ENCODE measurements around the genes SREBF1, MIEF2, FBXW10 and PRPSAP2.

DNA sequence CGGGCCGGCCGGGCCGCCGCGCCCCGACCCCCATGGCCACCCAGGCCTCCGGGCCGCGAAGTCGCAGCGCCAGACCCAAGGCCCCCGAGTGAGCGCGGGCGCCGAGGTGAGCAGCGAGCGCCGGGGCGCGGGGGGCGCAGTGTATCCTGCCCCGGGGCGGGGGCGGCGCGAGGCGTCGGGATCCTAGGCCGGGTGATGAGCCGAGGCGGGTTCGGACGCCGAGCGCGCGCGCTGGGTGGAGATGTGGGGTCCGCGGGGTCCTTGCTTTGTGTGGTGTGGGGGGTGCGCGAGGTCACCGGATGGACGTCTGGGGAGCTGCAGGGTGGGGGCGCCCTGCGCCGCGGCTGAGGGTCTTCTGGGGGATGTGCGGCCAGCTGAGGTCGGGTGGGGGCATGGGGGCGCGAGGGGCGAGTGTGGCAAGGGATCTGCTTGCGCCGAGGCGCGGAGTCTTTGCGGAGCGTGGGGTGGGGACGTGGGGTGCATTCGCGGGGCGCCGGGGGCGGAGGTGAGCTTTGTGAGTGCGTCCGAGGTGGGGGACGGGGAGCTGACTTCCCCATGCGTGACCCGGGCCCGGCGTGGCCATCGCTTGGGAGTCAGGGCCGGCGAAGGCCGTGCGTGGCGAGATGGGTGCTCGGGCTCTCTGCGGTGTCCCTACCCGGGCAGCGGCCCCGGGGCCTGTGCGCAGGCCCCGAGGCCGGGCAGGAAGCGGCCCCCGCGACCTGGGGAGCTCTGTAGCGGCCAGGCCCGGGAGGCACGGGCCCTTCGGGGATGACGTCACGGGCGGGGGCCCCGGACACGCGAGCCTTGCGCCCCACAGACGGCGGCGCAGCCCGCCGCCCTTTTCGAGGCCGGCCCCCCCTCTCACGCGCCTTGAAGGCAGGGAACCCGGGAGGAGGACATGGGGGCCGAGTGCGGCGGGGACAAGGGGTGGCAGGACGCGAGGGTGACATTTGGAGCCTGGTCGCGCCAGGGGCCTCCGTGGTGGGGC, 724 bp downstream of the RAI1 start:
- RRBS, result 1% methylated on average over 74 of the region's 120 CpGs

DNA sequence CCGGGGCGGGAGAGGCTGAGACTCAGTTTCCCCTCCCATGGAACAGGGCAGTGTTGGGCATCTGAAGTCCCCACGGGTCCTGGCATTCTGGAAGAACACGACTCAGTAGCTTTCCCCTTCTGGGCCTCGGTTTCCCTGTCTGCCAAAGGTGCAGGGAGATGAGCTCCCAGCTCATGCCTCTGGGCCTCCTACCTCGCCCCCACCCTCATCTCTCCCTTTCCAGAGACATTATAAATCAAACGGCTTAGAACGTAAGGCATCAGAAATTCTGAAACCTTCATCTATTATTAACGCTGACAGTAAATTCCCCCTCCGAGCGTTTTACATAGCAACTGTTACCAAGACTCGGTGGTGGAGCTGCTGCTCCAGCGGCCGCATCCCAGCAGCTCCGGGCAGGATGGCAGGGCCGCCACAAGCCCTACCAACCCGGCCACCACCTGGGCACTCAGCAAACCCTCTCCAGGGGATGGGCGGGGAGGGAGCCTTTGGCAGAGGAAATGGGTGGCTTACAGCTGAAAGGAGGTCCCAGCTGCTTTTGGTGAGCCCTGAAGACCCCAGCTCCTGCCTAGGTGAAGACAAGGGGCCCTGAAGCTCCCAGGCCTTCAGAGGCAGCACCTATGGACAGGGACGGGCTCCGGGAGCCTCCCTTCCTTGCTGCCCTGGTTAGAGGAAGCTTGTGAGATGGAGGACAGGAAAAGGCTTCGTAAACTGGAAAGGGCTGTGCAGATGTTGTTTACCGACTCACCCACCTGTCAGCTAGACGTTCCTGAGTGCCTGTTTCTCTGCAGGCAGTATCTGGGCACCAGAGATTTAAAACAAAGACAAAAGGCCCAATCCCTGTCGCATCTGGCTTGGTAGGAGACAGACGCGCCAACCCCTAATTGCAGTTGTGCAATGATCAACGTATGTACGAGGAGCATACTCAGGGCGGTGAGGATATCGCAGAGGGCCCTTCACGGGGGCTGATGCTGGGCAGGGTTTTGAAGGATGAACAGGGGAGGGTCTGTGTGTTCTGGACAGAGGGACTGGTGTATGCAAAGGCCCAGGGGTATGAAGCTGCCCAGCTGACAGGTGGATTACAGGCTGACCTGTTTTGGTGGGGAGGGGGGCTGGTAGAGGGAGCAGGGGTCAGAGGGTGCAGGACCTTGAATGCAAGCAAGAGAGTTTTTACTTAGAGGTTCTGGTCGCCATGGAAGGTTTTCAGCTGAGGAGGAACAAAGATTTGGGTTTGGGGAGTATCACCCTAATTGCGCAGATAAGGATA, 77.0 kb downstream of the RAI1 start:
- RRBS, result 100% methylated on average over 1 of the region's 33 CpGs

GRCh38 chr17:17761566-17762207, 75.1 kb downstream of the SREBF1 start:
- RRBS, result no CpG with 5 or more reads among the region's 7 CpGs

DNA sequence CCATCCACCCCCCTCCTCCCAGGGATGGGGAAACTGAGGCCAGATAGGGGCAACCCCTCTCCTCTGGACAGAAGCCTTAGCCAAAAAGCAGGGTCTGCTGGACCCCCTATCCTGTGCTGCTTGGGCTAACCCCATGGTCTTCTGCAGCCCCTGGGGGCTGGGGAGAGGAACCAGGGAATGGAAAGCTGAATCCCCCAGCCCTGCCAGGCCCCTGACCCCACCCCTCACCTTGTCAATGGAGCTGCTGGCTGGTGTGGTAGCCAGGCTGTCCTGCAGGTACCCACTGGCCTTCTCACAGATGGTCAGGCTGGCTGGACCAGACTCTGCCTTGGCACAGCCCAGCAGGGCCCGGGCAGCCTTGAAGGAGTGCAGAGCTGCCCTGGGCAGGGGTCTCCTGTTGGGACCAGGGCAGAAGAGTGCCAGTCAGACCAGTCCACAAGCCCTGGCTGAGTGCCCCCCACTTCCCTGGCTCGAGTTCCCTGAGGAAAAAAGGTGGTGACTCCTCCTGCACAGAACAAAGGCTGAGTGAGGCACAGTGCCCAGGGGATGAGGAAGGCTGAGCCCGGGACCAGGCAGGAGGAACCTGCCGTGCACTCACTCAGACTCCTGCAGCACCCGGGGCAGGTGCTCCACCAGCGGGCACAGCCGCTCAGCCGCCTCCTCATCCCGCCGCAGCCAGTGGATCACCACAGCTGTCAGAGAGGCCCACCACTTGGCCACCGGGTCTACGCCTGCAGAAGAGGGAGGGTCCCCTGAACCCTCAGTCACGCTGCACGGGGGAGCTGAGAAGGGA, 22.6 kb downstream of the SREBF1 start:
- RRBS, result 81% methylated on average over 7 of the region's 14 CpGs

DNA sequence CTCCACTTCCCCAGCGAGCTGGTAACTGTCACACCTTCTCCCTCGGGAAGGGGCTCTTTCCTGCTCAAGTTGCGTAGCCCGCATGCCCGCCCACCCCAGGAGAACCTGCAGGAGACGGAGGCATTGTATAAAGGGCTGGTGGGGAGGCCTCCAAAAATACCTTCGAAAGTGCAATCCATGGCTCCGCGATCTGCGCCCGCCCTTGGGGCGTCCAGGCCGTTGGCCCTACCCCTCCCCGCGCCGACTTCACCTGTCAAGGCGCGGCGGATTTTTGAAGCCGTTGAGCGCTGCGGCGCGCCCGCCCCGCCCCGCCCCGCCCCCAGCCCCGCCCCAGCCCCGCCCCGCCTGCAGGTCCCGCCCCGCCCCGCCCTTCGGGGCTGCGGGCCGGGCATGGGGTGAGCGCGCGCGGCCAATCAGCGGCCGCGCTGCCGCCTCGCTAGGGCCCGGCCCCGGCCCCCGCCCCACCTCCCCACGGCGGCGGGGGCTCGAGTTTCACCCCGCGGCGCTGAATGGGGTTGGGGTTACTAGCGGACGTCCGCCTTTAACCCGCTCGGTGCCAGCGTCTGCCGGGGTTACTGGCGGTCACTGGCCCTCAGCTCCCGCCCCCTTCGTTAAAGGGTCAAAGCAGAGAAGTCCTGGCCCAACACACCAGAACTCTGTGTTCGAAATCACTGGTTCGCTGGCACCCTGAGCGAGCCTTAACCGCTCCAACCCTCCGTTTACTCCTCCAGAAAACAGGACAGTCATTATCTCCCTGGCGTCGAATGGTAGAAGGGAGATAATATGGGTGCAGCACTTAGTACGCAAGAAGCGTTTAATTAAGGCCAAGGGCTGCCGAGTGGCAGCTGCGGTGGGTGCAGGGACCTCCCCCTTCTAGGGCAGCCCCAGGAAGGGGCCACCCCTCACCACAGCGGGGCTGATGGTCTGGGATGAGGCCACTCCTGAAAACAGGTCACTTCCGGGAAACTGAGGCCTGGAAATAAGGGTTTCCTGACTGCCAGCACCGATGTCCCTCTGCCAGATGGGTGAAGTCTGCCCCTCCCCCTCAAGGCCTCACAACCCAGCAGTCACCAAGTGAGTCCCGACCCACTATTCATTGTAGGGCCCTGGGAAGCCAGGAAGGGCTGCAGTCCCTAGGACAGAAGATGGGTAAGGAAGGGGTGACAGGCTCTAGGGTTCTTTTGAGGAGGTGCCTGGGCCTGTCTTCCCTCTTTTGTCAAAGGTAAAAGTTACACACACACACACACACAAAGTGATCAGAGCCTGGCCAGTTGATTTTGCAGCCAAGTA, 13.0 kb downstream of the SREBF1 start:
- RRBS, result 1% methylated on average over 21 of the region's 81 CpGs

GRCh38 chr17:17836457-17837277, at the start of gene SREBF1:
Gene SREBF1, minus strand, starts transcription at chr17:17836986.
- RRBS, result 1% methylated on average over 53 of the region's 95 CpGs

DNA sequence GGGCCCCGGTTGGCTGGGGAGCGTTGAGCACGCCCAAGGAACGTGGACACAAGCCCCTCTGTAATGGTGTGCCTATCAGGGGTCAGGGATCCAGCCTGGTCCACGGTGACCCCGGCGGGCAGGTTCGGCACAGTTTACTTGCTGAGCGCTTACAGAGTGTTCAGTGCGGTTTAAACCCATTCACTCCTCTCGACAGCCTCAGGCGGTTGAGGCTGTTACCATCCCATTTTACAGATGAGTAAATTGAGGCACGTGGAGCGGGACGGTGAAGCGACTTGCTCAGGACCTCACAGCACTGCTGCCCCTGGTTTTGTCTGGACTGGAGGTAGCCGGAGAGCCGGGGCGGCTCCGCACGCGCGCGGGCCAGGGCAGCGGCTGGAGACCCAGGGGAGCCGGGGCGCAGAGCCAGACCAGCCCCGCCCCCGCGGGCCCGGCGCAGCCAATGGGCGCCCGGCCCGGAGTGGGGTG, 3.0 kb upstream of the SREBF1 start:
- RRBS, result 2% methylated on average over 19 of the region's 35 CpGs

GRCh38 chr17:17840237-17840763, 3.5 kb upstream of the SREBF1 start:
- RRBS, result 1% methylated on average over 18 of the region's 38 CpGs

DNA sequence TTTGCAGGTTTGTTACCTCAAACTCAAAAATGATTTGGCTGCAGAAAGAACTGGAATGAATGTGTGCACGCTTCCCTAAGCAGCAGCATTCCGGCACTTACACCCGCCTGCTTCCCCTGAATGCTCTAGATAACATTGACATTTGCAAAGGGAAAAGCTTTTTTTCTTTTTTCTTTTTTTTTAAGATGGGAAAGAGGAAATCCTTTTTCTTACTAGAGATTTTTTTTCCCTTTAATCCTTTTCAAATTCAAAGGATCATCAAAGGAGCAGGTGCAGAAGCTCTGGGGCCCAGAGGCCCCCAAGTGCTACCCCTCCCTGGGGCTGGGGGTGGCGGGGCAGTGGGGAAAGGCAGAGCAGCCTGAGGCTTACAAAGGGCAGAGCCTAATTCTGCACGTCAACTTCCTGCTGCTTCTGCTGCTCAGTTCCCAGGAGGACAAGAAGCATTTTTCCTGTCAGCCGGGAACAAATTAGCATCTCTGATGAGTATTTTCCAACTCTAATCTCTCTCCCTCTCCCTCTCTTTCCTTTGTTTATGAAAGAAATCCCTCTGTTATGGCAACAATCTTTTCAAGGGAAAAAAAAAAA, 32.0 kb upstream of the SREBF1 start:
- RRBS, result no CpG with 5 or more reads among the region's 6 CpGs

DNA sequence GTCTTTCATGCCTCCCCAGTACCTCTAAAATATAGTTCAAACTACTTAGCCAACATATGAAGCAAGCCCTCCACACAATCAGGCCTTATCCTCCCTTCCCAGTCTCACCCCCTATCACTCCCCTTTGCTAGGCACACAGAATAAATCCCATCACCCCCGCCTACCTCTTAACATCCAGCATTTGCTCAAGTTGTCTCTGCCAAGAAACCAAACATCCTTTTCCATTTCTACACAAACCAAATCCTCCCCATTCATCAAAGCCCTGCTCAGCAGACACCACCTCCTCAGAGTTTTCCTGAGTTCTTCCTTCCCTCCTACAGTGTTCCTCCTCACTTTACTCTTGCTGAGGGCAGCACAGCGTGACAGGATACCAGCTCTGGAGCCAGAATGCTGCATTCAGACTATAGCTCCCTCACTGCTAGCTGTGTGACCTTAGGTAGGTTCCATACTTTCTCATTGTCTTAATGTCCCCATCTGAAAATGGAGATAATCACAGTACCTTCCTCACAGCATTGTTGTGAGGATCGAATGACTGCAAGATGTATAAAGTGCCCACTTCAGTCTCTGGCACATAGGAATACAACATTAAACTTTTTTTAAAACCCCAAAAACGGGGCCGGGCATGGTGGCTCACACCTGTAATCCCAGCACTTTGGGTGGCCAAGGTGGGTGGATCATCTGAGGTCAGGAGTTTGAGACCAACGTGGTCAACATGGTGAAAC, 6.8 kb downstream of the TOM1L2 start:
- RRBS, result no CpG with 5 or more reads among the region's 6 CpGs

DNA sequence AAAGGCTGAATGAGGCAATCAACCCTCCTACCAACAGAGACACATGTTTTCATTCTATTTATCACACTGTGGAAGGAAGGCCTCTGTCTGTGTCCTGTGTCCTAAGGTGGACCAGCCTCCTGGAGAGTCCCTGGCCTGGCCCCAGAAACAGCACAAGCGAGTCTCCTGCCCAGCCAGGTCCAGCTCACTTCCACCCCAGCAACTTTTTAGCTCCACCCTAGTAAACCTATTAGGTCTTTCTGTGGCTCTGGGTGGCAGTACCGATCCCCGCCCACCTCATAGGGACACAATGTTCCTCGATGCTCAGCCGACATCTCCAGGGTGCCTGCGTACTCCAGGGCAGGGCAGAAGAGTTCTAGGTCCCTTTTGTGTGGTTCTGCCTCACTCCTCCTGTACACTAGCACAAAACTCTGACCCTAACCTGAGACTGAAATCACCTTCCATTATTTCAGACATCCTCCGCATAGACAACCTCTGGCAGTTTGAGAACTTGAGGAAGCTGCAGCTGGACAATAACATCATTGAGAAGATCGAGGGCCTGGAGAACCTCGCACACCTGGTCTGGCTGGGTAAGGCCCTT, 10.8 kb downstream of the DRC3 start:
- RRBS, result no CpG with 5 or more reads among the region's 9 CpGs

GRCh38 chr17:18026133-18026849, 12.7 kb downstream of the ATPAF2 start:
- RRBS, result no CpG with 5 or more reads among the region's 9 CpGs

- RRBS, result no CpG with 5 or more reads among the region's 14 CpGs
These were observed 30.8 kb downstream of the MYO15A start for GRCh38 chr17:18139327-18139851.

GRCh38 chr17:18186254-18187301, 3.0 kb downstream of the ALKBH5 start:
- RRBS, result no CpG with 5 or more reads among the region's 8 CpGs

- RRBS, result 96% methylated on average over 2 of the region's 13 CpGs
These were observed 16.0 kb upstream of the LLGL1 start for GRCh38 chr17:18209040-18210323.

- RRBS, result 100% methylated on average over 2 of the region's 29 CpGs
These were observed 10.9 kb downstream of the FLII start for GRCh38 chr17:18247620-18248095.

DNA sequence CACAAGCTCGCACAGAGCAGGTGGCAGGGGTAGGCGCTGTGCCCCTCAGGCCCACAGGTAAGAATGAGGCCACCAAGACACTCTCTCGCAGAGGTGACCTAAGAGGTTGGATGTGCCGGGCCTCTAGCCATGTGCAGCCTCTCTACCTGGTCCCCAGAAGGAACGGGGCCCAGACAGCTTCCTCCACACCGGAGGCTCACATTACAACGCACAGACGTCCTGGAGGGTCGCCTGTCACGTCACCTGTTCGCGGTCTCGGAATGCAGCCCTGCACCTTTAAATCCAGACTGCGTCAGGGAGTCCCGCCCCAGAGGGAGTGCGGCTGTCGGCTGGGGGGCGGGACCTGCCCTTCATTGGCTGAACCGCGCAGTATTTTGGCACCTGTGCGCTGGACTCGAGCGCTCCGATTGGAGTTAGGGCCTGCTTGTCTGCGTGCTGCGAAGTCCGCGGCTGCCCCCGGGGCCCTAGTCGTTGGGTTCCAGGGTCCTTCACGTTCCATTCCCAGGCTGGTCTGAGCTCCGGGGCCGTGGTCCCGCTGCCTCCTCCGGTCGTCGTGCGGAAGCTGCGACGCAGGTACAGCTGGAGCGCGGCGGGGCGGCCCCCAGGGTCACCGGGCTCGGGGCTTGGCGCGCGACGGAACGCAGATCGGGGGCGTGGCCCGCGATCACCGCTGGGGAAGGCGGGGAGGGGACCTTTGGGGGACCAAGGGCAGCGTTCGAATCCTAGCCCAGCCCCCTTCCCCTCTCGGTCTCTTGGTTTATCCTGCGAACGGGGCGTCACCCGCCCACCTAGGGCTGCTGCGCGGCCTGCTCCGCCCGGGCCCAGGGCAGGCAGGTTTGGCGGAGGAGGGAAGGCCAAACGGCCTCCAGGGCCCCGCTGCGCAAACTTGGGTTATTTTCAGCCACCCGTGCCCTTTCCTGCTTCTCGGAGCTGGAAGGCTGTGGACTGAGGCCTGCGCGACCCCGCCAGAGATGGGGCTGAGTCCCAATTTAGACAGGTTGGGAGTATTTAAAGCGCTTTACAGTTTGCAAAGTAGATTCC, at the start of gene MIEF2:
Gene MIEF2, plus strand, starts transcription at position 498 of the 1,041 bp plus-strand sequence.
- RRBS, result 2% methylated on average over 18 of the region's 78 CpGs

DNA sequence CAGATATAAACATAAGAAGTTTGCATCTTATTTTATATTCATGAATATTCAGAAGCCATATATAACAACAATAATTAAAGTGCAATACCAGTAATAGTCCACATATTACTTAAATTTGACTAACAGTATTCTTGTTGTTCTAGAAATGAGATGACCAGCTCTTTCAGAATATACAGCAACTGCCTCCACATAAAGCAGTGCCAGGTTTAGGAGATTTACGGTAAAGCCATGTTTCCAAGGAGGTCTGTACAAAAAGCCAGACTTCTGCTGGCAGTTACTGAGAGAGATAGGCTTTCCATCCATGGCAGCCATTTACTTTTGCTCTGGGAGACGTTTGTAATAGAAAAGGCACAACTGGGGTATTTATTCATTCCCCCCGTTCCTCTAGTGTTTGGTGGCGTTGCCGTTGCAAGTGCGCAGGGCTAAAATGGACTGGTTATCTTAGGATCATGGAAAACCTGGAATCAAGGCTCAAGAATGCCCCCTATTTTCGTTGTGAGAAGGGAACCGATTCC, at the start of gene FBXW10:
Gene FBXW10, plus strand, starts transcription at position 259 of the 515 bp plus-strand sequence.
- RRBS, result no CpG with 5 or more reads among the region's 8 CpGs

- RRBS, result 2% methylated on average over 25 of the region's 65 CpGs
These were observed at the start of gene PRPSAP2 for GRCh38 chr17:18857761-18858975. Gene PRPSAP2, plus strand, starts transcription at chr17:18858131.

All from T47D (cell line).